H4 (cell line): ENCODE measurements around the gene PDYN.

DNA sequence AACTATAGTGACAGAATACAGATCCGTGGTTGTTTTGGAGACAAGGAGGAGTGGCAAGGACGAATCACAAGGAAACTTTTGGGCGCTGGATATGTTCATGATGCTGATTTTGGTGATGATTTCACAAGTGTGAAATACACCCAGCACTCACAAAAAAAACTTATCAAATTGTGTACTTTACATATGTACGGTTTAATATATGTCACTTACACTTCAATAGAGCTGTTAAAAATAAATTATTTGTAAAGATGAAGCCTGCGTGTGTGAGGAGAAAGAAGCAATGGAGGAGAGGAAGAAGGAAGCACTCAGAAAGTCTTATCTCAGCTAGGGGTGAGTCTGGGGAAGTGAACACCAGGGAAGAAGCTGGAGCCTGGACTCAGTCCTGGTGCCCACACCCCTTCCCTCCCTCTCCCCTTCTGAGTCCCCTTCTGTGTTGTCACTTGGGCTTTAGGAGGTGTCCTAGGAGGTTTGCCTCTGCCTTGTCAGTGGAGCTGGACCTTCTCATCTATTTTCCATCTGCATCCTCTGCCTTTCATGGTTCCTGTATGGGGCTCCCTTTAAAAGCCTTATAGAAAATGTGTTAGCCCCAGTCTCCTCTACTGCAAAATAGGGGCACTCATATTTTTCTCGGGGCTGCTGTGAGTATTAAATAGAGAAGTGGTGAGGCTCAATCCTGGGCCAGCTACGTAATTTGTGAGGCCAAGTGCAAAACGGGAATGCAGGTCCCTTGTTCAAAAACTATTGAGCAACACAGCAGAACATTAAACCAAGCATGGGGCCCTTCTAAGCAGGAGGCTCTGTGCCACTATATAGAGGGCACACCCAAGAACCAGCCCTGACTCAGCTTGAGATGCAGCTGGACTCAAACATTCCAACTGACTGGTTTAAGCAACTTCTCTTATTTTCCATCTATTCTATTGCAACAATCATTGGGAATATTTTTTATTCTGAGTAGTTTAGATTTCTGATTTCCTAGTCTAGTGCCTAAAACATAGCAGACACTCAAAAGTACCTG is 1.8 kb downstream of the SIRPB2 start:
- RAMPAGE, long total RNA = no peak

GRCh38 chr20:1656965-1657164 is 714 bp downstream of the SIRPG start:
- RAMPAGE, long total RNA = no peak

DNA sequence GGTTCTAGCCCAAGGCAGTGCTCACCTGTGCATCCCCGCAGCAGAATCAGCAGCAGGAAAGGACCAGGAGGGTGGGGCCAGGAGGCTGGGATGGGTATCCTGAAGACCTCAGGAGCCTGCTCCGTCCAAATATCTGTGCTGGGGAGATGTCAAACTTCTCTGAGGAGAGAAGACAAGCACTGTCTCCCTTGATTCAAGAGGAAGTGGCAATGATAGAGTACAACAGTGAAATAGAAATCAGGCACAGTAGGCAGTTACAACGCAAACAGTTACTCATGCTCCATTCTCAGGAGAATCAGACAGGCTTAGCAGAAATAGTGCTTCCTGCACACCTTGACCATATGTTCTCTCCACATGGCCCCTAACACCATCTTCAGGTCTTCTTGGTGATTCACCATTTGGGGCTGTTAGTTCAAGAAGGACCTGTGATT is 28.7 kb upstream of the SIRPG start:
- RAMPAGE, long total RNA = no peak

GRCh38 chr20:1893034-1893830 is 2.0 kb upstream of the SIRPA start:
- RAMPAGE, long total RNA = no peak

DNA sequence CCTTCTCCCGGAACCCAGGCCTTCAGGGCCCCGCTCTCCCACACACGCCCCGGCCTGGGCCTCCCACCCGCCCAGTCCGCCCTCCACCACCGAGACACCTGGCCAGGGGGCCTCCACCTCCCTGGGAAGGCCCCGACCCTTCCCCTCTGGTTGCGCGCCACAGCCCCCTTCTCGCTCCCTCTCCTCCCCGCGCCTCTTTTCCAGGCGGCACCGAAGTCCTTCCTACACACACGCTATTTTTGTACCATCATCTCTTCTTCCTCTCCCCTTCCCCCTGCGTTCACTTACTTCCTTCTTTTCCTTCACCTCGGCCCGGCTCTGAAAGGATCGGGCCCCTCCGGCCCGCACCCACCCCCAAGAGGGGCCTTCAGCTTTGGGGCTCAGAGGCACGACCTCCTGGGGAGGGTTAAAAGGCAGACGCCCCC is 1.4 kb upstream of the SIRPA start:
- RAMPAGE, long total RNA = no peak

- RAMPAGE, long total RNA = no peak
Measured at GRCh38 chr20:1896160-1896683, 1.0 kb downstream of the SIRPA start.

DNA sequence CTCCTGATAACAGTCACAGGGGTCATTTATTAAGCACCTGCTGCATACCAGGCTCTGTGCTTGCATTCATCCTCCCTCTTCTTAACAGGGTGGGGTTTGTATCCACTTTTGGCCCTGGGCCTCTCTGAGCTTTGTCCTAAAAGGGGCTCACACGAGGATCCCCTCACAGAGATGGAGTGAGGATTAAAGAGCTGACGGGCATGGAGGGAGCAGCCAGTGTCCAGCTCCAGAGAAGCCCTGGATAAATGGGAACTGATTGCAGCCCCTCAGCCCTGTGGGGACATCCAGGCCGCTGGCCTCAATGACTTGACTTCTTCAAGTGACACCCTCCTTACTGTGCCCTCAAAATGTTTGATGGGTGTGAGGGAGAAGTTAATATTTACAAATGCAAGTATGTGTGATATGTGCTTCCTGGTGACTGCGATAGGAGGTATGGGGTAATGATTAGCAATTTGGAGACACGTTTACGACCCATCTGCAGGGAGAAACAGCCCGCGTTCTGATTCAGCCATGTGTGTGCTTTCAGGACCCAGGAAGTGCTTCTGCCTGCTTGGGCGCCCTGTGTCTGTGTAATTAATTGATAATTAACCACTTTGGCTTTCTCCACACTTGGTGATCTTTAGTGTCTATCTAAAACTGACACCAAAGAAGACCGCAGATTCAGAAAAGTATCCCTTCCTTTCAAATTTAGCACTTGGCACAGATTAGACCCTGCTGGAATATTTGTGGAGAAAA is 24.9 kb downstream of the SIRPA start:
- RAMPAGE, long total RNA = no peak

DNA sequence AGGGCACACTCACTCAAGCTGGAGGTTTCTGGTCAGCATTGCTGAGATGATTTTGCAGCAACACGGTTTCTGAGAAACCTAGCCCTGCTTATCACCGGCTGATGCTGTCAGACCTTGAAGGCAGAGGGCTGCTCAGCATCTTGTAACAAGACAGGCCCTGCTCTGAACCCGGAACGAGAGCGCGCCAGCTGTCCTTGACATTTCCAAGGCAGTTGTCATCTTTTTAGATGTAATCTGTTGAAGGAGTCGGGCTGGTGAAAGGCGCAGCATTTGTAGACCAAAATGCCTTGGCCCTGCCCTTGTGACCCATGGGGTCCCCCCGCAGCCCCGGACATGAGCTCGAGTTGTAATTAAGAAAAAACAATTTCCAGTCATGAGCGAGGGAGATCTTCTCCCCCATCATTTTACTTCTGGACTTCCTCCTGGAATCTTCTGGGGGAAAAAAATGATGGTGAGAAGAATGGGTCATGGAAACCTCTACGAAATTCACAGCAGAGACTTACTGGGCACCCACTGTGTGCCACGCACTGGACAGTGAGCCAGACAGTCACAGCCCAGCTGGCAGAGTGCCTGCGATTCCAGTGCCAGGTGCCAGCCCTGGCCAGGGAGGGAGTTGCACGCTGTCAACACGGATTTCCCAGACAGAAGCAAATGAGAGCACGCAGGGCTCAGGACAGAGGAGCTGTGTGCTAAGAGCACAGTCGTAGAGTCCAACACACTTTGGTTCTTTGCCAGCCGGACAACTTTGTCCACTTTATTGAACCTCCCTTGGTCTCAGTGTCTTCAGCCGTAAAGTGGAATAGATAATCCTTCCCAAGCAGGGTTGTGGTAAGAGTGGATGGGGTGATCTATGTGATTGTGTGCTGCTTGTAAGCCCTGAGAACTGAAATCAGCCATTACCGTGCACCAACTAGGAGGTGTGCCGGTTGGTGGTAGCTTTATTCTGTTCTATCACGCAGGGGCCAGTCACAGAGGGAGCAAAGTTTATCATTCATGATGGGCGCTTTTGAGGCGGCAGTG is 40.3 kb downstream of the SIRPA start:
- RAMPAGE, long total RNA = no peak

GRCh38 chr20:1944335-1945739 is 49.0 kb downstream of the PDYN start:
- RAMPAGE, long total RNA = no peak

GRCh38 chr20:1993714-1994160 is at the start of gene PDYN:
Gene PDYN, minus strand, starts transcription at chr20:1994058.
- RAMPAGE, long total RNA = no peak

- RAMPAGE, long total RNA = no peak
Measured at GRCh38 chr20:2143738-2144323, 42.2 kb downstream of the STK35 start.

DNA sequence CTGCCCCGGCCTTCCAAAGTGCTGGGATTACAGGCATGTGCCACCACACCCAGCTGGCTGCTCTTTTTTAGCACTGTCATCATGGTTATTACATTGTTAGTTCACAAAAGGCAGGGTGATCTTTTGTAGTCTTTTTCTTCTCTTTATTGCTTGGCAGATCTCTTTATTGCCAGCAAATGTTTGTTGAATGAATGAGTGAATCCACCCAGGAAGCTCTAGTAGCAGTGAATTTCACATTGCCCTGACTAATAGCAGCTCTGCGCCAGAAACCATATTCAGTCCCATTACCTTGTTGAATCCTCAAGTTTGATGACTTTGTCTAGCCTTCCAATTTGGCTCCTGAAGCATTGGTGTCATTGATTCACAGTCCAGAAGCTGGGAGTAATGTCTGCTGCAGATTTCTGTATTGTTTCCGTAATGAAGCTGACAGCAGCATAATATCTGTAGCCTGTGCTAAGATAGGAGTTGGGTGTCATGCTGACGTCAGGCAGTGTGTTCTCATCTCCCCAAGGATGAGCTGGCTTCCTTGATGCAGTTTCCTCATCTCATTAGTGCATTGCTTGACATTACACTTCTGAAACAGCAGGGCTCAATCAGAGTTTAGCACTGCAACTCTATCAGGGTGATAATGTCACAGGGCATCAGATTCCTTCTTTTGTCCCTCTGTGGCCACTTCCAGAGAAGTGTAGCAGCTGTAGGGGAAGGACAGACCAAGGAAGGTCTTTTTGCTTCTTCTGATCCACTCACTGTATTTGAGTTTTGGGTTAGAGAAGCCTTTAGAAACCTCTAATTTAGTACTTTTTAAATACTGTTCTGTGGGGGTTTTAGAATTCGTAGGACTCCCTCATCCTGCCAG is 84.8 kb upstream of the TGM3 start:
- RAMPAGE, long total RNA = no peak

- RAMPAGE, long total RNA = no peak
Measured at GRCh38 chr20:2221936-2222269, 73.9 kb upstream of the TGM3 start.

GRCh38 chr20:2459642-2460750 is 10.6 kb downstream of the SNRPB start:
- RAMPAGE, long total RNA = no peak

DNA sequence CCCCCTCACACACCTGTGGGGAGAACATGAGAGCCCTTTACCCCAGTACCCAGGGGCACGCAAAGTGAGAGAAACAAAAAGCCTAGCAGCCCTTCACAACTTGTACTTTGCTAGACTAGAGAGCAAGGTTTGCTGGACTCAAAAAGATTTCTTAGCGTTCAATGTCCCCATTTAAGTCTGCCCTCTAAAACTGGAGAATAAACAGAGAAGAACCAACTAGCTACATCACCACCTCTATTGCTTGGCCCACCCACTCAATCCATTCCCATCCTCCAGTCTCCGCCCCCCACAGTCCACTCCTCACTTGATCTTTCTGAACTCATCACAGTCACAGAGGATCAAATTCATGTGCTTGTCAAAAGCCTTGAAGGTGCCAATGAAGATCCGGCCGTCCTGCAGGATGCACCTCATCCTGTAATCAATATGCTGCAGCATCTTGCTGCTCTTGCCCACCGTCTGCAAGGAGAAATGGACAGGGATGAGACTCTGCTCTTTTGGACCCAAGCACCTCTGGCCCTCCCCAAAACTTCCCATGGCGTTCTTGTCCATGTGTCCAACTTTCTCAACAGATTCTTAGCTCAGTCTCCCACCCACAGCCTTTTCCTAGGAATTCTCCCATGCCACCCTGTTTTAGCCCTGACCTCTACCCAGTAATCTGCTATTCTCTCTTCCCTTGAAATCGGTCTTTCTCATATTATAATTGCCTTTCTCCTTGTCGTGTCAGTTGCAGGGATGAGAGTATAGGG is 3.1 kb downstream of the SNRPB start:
- RAMPAGE, long total RNA = no peak

- RAMPAGE, long total RNA = no peak
Measured at GRCh38 chr20:2599571-2600195, 52.7 kb upstream of the NOP56 start.

DNA sequence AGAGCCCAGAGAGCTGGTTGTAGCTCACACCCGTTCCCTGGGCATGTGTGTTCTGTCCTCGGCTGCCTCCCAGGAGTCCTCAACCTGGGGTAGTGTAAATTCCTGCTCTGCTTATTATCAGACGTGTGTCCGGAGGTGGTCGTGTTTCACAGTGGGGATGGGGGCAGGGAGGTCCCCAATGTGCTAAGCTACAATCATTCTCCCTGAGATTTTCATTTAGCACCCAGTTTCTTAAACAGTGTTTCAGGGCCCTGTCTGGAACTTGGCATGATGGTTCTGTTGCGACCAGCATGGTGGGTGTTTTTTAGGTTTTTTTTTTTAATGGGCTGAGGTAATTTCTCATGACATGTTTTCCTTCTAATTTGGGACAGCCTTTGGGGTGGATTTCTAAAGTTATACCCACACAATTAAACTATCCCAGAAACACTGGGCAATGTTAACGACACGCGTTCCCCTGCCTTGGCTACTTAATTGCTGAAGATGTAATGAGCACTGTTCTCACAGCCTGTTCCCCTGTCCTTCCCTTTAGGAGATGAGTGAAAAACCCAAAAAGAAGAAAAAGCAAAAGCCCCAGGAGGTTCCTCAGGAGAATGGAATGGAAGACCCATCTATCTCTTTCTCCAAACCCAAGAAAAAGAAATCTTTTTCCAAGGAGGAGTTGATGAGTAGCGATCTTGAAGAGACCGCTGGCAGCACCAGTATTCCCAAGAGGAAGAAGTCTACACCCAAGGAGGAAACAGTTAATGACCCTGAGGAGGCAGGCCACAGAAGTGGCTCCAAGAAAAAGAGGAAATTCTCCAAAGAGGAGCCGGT is 5.2 kb downstream of the NOP56 start:
- RAMPAGE, long total RNA = no peak

GRCh38 chr20:2874469-2874781 is 1.1 kb downstream of the PTPRA start:
- RAMPAGE, long total RNA = no peak

DNA sequence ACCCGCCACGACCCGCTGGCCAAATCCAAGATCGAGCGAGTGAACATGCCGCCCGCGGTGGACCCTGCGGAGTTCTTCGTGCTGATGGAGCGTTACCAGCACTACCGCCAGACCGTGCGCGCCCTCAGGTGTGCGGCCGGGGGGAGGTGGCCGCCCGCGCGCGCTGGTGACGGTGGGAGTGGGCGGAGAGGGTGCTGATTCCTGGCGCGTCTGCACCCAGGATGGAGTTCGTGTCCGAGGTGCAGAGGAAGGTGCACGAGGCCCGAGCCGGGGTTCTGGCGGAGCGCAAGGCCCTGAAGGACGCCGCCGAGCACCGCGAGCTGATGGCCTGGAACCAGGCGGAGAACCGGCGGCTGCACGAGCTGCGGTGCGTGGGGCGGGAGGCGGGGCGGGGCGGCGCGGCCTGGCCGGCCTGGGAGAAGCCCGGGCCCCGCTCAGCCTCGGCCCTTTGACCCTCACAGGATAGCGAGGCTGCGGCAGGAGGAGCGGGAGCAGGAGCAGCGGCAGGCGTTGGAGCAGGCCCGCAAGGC is 366 bp downstream of the MRPS26 start:
- RAMPAGE, long total RNA = no peak

GRCh38 chr20:3046683-3047406 is 993 bp downstream of the MRPS26 start:
- RAMPAGE, long total RNA = no peak